ENCODE data around the genes CYP2A13, B3GNT8, DMAC2 and CEACAM4.

DNA sequence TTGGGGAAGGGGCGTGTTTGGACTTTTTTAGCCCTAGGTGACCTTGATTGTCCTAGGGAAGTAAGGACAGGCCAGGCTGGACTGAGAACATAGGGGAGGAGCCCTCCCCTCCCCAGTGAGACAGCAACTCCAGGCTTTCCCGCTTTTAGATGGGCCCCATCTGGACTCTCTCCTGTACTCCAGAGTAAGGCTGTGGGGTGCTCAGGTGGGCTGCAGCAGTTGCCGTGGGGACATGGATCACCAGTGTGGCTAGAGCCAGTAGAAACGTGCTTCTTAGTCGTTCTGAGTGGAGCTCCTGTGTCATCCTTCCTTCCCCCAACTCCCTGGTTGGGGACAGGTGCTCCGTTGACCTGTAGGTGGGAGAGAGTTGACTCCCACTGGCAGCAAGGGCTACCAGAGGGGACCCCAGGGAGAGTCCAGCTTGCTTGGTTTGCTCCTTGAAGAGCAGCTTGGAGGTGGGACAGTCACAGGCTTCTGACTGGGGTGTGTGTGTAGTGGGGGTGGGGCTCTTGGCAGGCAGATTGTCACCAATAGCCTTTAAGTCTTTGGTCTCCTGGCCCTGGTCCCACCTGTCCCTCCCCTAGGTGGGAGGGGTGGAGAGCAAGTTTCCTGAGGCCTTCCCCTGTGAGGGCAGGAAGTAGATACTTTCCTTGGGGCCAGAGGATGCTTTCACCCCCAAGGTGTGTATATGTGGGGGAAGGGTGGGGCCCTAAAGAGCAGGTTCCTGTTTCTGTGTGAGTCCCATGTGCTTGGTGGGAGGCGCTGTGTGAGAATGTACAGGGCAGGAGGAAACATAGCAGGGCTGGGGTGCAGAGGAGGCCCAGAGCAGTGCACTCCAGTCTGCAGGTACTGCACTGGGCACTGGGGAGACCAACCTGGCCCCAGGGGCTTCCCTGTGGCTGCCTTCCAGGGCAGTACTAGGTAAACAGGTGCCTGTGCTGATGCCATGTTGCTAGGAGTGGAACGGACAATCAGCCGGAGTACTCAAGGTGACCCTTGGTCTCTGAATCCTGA, 4.7 kb downstream of the EGLN2 start:
- RRBS: no CpG with 5 or more reads among the region's 9 CpGs

- RRBS: no CpG with 5 or more reads among the region's 38 CpGs
Measured at GRCh38 chr19:40811459-40812515, 12.8 kb downstream of the EGLN2 start.

GRCh38 chr19:40833783-40834044, 16.5 kb downstream of the CYP2A6 start:
- RRBS: no CpG with 5 or more reads among the region's 3 CpGs

DNA sequence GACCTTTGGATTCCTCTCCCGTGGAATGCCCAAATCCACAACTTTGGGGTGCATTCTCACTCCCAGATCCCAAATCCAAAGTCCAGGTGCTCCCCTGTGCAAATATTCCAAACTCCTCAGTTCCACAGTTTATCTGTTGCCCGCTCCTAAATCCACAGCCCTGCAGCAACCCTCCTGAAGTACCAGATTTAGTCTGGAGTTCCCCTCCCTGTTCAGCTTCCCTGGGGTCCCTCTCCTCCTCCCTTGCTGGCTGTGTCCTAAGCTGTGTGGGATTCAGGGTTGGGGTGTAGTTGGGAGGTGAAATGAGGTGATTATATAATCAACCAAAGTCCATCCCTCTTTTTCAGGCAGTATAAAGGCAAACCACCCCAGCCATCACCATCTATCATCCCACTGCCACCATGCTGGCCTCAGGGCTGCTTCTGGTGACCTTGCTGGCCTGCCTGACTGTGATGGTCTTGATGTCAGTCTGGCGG, at the start of gene CYP2A13:
Gene CYP2A13, plus strand, starts transcription at position 381 of the 476 bp plus-strand sequence.
- RRBS: no CpG with 5 or more reads among the region's 3 CpGs

DNA sequence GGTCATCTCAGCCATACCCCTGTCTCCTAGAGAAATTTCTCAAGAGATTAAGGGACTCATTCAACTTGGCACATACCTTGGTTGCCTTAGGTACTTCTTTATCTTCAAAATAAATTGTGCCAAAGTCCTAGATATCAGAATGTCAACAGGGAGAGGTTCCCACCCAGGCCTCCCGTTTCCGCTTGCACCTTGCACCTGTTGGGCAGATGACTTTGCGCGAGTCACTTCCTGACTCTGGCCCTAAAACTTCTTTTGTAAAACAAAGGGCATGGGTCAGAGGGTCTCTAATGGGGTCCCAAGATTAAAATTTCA, 25.9 kb upstream of the CYP2S1 start:
- RRBS: no CpG with 5 or more reads among the region's 4 CpGs

GRCh38 chr19:41225575-41225852, 6.5 kb downstream of the AXL start:
- RRBS: no CpG with 5 or more reads among the region's 9 CpGs

DNA sequence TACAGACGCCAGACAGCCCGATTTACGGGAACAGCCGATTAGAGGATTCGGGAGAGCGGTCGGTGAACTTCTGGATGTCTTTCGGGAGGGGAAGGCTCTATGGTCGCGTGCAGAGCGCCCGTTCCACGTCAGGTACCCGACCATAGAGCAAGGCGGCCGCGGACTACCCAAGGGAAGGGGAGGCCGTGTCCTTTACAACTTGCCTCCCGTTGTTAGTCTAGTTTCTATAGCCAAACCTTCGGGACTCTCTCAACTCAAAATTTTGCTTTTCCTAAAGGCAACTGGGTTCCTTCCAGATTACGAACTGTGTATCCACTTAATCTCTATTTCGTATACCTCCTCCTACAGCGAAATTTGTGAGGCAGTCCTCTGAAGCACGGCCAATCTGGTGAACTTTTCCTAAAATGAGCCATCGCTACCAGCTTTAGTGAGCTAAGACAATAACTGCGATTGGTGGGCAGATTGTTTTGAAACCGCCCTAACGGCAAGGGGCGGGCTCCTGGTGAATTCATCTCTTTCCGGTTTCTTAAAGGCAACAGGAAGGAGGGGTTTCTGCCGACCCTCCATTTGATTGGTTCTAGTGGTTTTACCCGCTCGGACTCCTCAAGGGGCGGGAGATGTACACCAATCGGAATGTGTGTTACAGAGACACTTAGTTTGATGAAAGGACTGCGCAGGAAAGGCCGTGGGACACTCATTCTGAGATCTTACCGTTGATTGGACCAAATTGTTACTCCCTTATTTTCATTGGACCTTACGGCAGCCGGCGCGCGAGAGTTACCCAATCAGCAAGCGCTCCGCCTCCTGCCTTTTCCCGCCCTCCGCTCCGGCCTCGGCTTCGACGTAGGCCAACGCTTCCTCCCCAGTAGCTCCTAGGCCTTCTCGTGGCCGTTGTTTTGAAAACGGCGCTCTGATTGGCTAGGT, 558 bp upstream of the HNRNPUL1 start:
- RRBS: 1% methylated on average over 15 of the region's 56 CpGs

DNA sequence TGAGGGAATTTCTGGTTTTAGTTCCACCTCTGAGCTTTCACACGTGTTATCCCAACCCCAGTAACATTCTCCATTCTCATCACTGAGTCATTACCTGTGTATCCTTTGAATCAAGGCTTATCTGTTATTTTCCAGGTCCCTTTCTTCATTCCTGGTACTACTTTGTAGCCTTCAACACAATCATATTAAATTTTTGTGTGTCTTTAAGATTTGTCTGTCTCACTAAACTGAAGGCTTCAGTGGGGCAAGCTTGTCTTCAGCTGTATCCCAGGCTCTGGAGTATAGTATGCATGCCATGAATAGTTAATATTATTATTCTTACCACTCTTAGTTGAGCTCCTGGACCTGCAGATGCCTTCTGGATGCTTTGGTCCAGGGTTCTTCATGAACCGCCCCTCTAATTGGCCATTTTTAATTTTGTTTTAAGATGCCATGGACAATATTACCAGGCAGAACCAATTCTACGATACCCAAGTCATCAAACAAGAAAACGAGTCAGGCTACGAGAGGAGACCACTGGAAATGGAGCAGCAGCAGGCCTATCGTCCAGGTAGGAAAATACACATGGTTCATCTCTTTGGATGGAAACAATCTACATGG, 3.7 kb downstream of the HNRNPUL1 start:
- RRBS: no CpG with 5 or more reads among the region's 6 CpGs

DNA sequence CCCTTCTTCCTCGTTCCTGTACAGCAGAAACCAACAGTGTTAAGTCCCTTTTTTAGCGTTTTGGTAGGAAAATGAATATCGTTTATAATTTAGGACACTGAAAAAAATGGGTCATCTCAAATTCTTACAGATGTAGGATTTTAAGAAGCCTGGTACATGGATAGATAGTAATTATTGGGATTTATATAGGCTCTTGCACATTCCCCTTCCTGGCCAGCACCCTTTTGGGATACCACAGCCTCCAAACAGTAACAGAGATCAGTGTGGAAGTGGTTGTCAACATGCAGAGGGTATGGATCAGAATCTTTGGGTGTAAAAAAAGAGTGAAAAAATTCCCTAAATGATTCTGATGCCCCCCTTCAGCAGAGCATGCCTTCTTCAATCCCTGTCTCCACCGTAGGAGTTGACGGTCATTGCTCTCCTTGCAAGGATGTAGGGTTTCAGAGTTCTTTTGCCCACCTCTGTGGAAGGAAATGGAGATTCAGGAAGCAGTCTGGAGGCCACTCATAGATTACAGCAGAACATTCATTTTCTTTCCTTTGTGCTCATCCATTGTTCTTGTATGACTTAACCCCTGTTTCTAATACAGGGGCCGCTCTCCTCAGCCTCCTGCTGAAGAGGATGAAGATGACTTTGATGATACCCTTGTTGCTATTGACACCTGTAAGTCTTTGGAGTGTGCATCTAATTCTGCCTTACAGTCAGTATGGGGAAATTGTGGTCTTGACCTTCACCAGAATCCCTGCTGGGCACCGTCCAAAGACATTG, 9.4 kb downstream of the HNRNPUL1 start:
- RRBS: no CpG with 5 or more reads among the region's 7 CpGs

- RRBS: no CpG with 5 or more reads among the region's 4 CpGs
Measured at GRCh38 chr19:41324394-41324639, 14.3 kb downstream of the CCDC97 start.

GRCh38 chr19:41331476-41332531, 21.8 kb downstream of the CCDC97 start:
- RRBS: no CpG with 5 or more reads among the region's 32 CpGs

- RRBS: under 1% methylated on average over 7 of the region's 66 CpGs
Measured at GRCh38 chr19:41351161-41352238, 2.2 kb downstream of the TGFB1 start.

DNA sequence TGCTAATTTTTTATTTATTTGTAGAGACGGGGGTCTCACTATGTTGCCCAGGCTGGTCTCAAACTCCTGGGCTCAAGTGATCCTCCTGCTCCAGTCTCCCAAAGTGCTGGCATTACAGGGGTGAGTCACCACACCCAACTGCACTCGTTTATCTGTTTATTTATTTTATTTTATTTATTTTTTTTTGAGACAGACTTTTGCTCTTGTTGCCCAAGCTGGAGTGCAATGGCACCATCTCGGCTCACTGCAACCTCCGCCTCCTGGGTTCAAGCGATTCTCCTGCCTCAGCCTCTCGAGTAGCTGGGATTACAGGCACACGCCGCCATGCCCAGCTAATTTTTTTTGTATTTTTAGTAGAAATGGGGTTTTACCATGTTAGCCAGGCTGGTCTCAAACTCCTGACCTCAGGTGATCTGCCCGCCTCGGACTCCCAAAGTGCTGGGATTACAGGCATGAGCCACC, 3.6 kb downstream of the B9D2 start:
- RRBS: no CpG with 5 or more reads among the region's 10 CpGs

- RRBS: no CpG with 5 or more reads among the region's 13 CpGs
Measured at GRCh38 chr19:41407086-41407988, 9.7 kb downstream of the BCKDHA start.

DNA sequence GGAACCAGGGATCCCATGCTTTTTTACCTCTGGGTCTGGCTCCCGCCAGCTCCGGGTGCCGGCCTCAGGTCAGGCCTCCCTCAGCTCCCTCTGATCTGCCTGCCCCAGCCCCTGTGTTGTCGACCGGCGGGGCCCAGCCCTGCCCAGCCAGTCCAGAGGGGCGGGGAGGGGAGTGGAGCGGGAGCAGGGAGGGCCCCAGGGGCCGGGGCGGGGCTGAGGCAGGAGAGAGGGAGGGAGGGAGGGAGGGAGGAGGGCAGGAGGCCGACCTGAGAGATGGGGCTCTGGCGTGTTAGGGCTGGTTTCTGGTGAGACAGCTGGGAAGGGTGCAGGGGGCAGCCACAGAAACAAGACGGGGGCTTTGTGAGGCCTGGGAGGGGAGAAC, at the start of gene B3GNT8:
Gene B3GNT8, minus strand, starts transcription at position 118 of the 382 bp plus-strand sequence.
- RRBS: 4% methylated on average over 6 of the region's 13 CpGs

DNA sequence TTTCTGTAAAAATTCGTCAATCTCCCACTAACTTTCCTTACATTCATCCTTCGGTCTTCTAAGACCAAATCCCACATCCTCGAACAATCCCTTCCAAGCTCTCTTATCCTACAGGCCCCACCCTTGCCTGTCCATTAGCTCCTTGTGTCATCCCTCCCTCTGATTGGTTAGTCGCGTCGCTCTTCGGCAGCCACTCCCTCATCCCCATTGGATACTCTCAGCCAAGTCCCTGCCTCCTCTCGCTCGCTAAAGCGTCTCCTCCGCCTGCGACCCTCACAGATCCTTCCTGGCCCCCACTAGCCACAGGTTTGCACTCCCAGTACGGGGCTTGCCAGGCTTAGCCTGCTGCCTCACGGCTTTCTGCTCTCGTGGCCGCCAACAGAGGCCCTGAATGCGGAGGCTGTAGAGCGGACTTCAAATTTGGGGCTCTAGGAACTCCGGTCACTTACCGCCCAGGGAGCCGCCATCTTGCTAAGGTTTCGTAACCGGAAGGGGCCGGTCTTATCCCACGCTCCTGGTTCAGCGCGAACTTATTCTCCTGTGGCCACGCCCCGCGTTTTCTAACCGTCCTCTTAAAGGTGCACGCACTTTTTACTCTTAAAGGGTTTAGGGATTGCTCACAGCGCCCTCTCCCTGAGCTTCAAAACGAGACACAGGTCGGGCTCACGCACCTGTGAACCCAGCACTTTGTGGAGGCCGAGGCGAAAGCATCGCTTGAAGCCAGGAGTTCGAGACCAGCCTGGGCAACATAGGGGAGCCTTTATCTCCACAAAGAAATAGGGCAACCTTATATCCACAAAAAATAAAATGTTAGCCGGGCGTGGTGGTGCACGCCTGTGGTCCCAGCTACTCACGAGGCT, at the start of gene DMAC2:
Gene DMAC2, minus strand, starts transcription at position 480 of the 860 bp plus-strand sequence.
- RRBS: no CpG with 5 or more reads among the region's 44 CpGs

DNA sequence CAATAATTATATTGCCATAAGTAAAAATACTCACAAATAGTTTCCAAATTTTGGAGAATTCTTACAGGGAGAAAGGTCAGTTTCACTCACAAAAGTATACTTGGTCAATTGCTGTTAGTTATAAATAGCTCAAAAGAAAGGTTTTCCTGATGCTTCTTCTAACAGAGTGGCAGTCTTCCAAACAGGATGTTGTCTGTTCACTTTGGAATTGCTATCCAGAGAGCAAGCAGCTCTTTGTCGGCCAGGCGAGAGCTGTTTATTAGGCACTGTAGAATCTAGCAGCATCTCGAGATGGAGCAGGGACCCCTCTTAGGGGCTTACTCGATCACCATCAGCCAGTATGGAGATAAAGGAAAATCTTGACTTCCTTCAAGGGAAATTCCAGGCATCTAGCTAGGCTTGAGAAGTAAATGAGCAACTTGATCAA, 13.6 kb downstream of the ERICH4 start:
- RRBS: no CpG with 5 or more reads among the region's 4 CpGs

DNA sequence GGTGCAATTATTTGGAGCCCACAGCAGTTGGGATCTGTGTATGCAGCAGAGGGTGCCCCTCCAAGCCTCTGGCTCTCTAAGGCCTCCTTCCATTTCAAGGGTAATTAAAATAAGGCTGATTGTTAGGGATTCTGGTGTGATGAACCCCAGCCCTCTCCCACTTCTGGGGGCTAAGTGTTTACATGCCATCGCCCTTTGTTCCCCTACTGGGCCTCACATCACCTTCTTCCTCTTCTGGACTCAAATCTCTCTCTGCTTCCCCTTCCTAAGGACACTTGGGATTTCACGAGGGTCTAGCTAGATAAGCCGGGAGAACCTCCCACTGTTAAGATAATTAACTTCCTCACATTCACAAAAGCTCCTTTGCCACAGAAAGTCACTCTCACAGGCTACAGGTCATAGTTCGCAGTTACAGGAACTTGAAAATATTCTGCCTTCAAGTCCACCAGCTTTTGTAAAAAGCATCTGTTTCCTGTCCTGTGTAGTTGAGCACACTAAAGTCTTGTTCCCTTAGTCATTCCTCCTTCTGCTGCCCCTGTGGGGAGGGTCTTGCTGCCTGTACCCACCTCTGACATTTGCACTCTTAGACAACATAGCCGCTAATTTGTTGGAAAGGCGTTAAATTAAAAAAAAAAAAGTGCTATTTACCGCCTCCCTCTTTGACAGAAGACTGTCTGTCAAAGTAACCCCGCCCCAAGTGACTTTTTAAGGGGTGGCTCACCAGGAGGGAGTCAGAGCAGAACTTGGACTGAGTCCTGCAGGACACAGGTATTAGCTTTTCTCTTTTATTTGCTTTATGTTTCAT, 27.0 kb upstream of the CEACAM21 start:
- RRBS: no CpG with 5 or more reads among the region's 8 CpGs

GRCh38 chr19:41626813-41627336, at the start of gene CEACAM4:
CEACAM4 (minus strand) TSS chr19:41627074.
- RRBS: no CpG with 5 or more reads among the region's 7 CpGs

DNA sequence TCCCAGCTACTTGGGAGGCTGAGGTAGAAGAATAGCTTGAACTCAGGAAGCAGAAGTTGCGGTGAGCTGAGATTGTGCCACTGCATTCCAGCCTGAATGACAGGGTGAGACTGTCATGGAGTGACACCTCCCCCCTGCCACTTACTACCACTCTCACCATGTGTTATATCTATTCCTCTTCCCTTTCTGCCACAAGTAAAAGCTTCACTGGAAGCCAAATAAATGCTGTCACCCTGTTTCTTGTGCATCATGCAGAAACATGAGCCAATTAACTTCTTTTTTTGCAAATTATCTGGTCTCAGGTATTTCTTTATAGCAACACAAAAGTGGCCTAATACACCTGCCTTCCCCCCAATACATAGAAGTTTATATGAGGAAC, 10.7 kb upstream of the CEACAM4 start:
- RRBS: no CpG with 5 or more reads among the region's 1 CpG

Measured in choroid plexus epithelial cell (primary cell).